Heart left ventricle (tissue), 7 donors: Measurements from ENCODE around the genes FAM200B, QDPR and FAM184B.

DNA sequence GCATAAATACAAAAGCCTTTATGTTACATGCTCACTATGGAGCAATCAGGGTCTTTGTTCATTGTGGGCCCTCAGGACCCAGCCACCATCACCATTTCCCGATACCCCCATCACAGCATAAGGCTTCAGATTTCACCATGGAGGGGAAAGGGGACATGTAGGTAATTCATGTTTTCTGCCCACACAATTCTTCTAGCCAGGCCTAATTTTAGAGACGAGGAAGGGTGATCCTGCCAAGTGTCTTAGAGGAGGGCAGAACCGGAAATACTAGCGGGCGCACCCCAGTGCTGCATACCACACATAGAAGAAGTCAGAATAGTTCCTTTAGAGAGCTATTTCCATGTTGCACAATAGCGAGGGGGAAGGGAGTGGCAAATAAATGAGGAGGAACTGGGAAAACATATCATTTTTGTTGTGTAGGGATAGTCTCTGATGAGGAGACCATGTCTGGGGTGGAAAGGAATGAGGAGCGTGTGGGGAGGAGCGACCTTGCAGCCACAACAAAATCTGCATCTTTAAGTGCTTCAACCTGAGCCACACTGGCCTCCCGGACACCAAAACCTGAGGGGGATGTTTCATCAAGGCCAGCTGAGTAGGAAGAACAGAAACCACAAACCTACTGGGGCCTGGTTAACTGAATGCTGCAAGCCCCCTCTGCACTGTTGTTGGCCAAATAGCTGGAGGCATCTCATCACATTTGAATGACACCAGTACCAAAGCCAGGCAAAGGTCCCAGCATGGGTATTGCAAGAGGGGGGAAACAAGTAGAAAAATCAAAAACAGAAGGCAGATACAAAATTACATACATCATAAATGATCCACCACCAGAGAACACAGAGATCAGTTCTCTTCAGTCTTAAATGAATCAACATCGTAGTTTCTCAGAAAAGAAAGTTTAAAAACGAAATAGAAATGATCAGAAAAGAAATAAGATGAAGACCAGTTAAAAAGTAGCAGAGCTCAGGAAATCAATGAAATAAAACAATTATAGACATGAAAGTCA is 26.7 kb upstream of the C1QTNF7 start:
- PRO-cap, 6 experiments, result no peak in any of the 6 experiments
- RAMPAGE, long total RNA, 2 experiments, result no peak in any of the 2 experiments
- RRBS, result no CpG with 5 or more reads among the region's 11 CpGs

DNA sequence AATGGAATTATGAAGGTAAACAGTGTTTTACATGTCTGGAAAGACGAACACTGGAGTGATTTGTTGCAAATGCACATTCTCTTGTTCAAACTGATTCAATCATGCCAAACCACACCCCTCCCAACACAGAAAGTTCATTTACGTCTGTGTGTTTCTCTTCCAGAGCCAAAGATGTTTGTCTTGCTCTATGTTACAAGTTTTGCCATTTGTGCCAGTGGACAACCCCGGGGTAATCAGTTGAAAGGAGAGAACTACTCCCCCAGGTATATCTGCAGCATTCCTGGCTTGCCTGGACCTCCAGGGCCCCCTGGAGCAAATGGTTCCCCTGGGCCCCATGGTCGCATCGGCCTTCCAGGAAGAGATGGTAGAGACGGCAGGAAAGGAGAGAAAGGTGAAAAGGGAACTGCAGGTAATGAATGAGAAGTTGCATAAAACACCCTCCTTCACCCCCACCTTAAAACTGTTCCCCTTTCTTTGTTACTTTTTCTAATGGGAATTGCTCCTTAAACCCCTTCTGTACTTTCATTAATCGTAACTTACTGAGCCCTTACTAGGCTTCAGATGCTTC is 7.8 kb downstream of the C1QTNF7 start:
- PRO-cap, 6 experiments, result no peak in any of the 6 experiments
- RAMPAGE, long total RNA, 2 experiments, result no peak in any of the 2 experiments
- RRBS, result no CpG with 5 or more reads among the region's 7 CpGs

DNA sequence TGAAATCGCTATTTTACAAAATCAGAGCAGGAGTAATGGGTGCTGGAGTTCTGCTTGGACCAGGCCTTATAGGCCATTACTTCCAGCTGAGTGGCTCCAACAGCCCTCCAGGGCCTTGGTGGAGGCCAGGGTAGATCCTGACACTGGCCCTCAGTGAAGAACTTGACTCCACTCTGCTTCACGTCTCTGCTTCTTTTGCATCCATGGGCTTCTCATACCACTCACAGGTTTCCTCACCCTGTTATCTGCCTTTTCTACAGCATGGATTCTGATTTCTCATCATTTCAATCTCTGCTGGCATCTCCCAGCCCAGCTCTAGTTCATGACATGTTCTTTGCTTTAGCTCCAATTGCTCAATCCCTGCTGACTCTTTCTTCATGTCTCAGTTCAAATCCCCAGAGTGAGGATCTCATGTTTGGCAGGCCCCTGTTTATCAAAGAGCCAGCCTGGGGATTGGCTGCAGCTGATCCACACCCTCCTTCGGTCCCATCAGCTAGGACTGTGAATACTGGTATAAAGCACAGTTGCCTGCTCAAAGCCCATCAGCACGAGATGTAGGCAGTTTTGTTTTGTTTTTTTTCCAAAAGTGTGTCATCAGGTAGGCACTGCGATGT is 14.5 kb upstream of the CC2D2A start:
- PRO-cap, 6 experiments, result peak in 1 of 6 experiments; most common plus-strand start position 521 of the sequence (in 1); most common minus-strand start position 351 of the sequence (in 1)
- RAMPAGE, long total RNA, 2 experiments, result no peak in any of the 2 experiments
- RRBS, result no CpG with 5 or more reads among the region's 5 CpGs

GRCh38 chr4:15680968-15681912 is at the start of gene FAM200B:
Gene FAM200B, plus strand, starts transcription at chr4:15681827.
- PRO-cap, 6 experiments, result peak in 6 of 6 experiments; most common plus-strand start chr4:15681654 (in 2); most common minus-strand start chr4:15681476 (in 2)
- RAMPAGE, long total RNA, 2 experiments, result start-site peak on the plus strand in 2 of 2 experiments, at chr4:15681654-15681854 at its widest, 424 to 836 reads per replicate
- RRBS, result 2% methylated on average over 15 of the region's 58 CpGs

GRCh38 chr4:15682389-15682612 is 674 bp downstream of the FAM200B start:
- PRO-cap, 6 experiments, result no peak in any of the 6 experiments
- RAMPAGE, long total RNA, 2 experiments, result no peak in any of the 2 experiments
- RRBS, result no CpG with 5 or more reads among the region's 1 CpG

DNA sequence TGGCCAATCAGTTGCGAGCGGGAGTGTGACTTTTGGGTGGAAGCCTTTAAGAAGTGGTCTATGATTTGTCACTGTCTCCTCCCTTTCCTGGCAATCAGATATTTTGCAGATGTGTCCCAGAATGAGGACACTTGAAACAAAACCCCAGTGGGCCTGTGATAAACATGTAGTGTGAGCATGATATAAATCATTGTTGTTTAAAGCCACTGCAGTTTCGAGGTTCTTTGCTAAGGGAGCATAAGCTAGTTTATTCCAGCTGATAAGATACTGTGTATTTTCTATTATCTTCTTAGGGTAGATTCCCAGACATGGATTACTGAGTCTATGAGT is 11.9 kb downstream of the BST1 start:
- PRO-cap, 6 experiments, result peak in 2 of 6 experiments; most common plus-strand start position 211 of the sequence (in 2)
- RAMPAGE, long total RNA, 2 experiments, result no peak in any of the 2 experiments
- RRBS, result no CpG with 5 or more reads among the region's 3 CpGs

DNA sequence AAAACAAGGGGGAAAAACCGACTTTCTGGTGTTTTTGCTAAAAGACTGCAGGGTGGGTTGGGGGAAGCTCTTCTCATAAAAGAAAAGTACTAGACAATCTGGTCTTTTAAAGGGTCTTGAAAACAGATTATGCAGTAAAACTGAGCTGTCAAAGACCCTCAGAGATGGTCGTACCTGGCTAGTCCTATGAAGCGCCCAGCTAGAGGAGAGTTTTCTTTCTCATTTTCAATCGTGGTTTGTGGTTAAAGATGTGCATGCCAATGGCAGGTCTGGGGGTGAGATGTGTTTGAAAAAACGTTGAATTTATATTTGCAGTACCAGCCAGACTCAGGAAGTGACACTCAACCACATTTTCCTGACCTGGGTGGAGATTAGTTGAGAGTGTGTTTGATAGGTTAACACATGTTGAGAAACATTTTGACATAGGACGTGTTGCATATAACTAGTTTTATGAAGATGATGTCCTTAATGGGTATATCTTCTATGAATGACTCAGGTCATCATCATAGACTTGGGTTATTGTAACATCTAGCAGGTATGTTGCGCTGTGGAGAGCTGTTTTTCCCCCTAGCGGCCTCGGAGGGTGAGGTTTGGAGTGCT is 21.9 kb upstream of the CD38 start:
- PRO-cap, 6 experiments, result no peak in any of the 6 experiments
- RAMPAGE, long total RNA, 2 experiments, result no peak in any of the 2 experiments
- RRBS, result no CpG with 5 or more reads among the region's 9 CpGs

DNA sequence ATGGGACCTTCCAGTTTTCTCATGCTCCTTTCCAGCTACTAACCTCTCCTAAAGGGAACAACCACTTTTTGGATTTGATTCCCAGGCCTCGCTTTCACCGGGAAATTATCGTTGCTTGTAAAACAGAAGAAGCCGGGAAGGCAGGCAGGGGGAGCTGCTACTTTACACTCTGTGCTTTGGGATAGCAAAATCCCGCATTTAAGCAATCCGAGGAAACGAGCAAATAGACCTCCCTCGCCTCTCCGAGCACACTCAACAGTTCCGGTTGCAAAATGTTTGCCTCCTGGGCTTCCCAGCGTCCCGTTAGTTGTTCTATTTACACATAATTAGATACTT is 1.2 kb downstream of the CD38 start:
- PRO-cap, 6 experiments, result peak in 4 of 6 experiments; most common plus-strand start position 249 of the sequence (in 2); most common minus-strand start position 173 of the sequence (in 4)
- RAMPAGE, long total RNA, 2 experiments, result no peak in any of the 2 experiments
- RRBS, result under 1% methylated on average over 6 of the region's 12 CpGs

GRCh38 chr4:15833579-15834388 is 55.7 kb downstream of the CD38 start:
- PRO-cap, 6 experiments, result peak in 1 of 6 experiments; most common plus-strand start chr4:15834133 (in 1); most common minus-strand start chr4:15833919 (in 1)
- RAMPAGE, long total RNA, 2 experiments, result no peak in any of the 2 experiments
- RRBS, result no CpG with 5 or more reads among the region's 4 CpGs

DNA sequence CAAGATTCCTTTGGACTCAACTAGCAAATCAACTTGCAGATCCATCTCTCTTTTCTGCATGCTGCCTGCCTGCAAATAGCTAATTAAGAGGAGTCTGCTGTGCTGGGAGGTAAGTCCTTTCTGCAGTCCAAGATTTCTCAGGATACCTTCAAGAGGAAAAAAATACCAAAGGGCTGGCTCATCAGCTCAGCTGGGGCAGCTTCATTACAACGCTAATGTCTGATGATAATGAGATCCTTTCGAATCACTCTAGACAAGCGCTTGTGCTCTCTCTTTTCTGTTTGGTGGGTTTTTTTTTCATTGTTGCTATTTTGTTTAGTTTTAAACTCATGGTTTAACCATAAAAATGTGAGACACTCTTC is 50.9 kb downstream of the PROM1 start:
- PRO-cap, 6 experiments, result no peak in any of the 6 experiments
- RAMPAGE, long total RNA, 2 experiments, result no peak in any of the 2 experiments
- RRBS, result no CpG with 5 or more reads among the region's 3 CpGs

- PRO-cap, 6 experiments, result peak in 1 of 6 experiments; most common minus-strand start chr4:17128410 (in 1)
- RAMPAGE, long total RNA, 2 experiments, result no peak in any of the 2 experiments
- RRBS, result no CpG with 5 or more reads among the region's 2 CpGs
These were observed 229.8 kb upstream of the LDB2 start for GRCh38 chr4:17128341-17128540.

GRCh38 chr4:17276775-17277211 is 235.1 kb downstream of the QDPR start:
- PRO-cap, 6 experiments, result no peak in any of the 6 experiments
- RAMPAGE, long total RNA, 2 experiments, result no peak in any of the 2 experiments
- RRBS, result no CpG with 5 or more reads among the region's 6 CpGs

GRCh38 chr4:17492148-17492543 is 19.7 kb downstream of the QDPR start:
- PRO-cap, 6 experiments, result no peak in any of the 6 experiments
- RAMPAGE, long total RNA, 2 experiments, result no peak in any of the 2 experiments
- RRBS, result no CpG with 5 or more reads among the region's 13 CpGs

DNA sequence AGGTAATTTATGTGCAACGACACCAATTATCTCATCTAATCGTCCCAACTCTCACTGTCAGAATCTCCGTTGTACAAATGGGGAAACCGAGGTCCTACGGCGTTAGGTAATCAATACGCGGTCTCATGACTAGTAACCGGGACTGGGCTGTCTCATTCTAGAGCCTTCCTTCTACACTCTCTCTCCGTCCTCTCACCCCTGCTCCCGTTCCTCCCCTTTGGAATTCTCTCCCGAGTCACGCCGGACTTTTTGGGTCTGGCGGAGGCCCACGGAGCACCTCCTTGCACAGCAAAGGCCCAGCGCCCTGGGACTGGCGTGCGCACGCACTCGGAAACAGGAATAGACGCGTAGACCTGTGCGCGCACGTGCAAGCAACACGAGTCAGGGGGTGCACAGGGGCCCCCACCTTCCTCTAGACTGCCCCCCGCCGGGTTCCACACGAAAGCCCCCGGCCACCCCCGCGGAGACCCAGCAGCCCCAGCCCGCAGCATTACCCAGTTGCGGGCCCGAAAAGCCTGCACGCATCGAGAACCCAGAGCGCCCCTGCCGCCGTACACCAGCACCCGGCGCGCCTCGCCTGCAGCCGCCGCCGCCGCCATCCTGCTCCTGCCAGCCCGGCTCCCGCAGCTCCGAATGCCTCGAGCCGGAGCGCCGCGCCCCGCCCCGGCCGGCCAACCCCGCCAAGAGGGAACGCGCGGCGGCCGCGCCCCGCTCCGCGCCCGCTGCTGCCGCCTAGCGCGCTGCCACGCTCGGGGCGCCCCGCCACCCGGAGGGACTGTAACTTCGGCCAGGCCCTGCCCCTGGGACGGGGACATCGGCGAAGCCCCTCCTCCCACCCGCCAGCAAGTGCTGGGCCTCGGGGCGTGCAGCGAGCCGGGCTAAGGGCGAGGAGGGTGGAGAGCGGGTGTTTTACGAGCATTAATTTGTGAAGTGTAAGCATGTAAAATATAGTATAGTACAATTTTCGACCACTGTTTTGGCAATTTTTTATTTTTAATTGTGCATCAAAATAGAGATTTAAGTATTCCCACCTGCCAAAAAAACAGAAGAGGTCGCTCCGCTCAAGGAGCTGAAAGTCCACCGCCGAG is at the start of gene QDPR:
Gene QDPR (minus strand): TSS at position 635 of the 1,088 bp plus-strand sequence.
- PRO-cap, 6 experiments, result peak in 6 of 6 experiments; most common plus-strand start position 839 of the sequence (in 5); most common minus-strand start position 635 of the sequence (in 6)
- RAMPAGE, long total RNA, 2 experiments, result no peak in any of the 2 experiments
- RRBS, result 1% methylated on average over 32 of the region's 96 CpGs

GRCh38 chr4:17535917-17536276 is 20.9 kb downstream of the CLRN2 start:
- PRO-cap, 6 experiments, result no peak in any of the 6 experiments
- RAMPAGE, long total RNA, 2 experiments, result no peak in any of the 2 experiments
- RRBS, result no CpG with 5 or more reads among the region's 3 CpGs

DNA sequence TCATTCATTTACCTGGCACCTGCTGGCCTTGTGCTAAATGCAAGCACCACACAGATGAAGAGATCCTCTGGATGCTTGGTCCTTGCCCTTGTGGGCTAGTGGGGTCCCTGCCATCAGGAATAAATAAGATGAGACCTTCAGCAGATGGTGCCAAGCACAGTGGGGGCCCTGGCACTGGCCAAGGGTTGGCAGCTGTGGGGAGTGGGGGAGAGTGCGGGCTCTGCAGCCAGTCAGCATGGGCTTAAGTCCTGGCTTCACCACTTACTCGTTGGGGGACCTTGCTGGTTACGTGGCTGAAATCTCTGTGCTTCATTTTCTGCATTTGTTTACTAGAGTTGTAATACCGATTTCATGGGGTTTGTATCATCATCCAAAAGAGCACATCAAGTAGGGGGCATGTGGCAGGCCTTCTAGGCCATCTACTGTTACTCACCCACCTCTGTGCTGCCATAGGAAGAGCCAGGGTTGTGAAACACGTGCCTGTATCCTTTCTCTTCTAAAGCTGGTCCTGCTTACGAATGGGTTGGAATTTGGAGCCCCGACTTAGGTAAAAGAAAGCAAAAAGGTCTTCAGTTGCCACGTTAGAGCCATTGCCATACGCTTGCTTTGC is 7.1 kb downstream of the LAP3 start:
- PRO-cap, 6 experiments, result no peak in any of the 6 experiments
- RAMPAGE, long total RNA, 2 experiments, result no peak in any of the 2 experiments
- RRBS, result no CpG with 5 or more reads among the region's 9 CpGs

GRCh38 chr4:17780394-17781025 is 911 bp downstream of the FAM184B start:
- PRO-cap, 6 experiments, result no peak in any of the 6 experiments
- RAMPAGE, long total RNA, 2 experiments, result no peak in any of the 2 experiments
- RRBS, result no CpG with 5 or more reads among the region's 9 CpGs

DNA sequence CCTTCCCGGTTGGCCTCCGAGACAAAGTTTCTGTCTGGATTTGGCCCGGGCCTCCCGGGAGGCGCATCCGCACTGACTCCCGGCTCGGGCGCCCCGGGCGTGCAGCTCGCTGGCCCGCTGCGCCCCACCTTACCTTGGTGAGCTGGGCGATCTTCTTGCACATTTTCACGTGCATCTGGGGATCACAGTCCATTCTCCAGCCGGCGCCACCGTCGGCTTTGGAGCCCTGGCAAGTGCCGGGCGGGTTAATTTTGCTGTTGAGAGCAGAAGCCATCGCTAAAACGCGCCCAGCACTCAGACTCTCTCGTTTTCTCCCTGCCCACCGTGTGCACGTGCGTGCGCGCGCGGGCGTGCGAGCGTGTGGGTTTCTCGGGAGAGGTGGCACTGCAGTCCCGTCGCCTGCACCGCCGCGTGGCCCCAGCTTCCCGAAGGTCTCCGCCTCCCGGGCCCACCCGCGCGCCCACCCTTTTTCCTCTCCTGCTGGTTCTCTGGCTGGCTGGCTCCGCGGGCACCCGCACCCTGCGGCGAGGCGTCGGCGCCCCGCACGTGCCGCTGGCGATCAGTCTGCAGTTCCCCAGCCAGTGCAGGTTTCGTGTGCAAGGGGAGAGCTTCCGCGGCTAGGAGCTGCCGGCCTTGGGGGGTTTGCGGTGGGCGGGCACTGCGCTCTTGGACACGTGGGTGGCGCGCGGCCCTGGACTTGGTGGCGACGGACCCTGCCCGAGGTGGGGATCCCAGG is at the start of gene FAM184B:
Gene FAM184B (minus strand): TSS at position 596 of the 736 bp plus-strand sequence.
- PRO-cap, 6 experiments, result no peak in any of the 6 experiments
- RAMPAGE, long total RNA, 2 experiments, result no peak in any of the 2 experiments
- RRBS, result 3% methylated on average over 13 of the region's 74 CpGs

DNA sequence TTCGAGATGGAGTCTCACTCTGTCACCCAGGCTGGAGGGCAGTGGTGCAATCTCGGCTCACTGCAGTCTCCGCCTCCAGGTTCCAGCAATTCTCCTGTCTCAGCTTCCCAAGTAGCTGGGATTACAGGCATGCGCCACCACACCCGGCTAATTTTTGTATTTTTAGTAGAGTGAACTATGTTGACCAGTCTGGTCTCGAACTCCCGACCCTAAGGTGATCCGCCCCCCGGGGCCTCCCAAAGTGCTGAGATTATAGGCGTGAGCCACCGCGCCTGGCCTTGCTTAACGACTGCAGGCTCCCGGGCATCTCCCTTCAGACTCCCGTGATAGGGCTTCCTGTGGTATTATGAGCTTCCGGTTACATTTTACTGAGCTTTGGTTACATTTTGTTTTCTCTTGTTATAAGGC is 795.9 kb upstream of the SLIT2 start:
- PRO-cap, 6 experiments, result no peak in any of the 6 experiments
- RAMPAGE, long total RNA, 2 experiments, result no peak in any of the 2 experiments
- RRBS, result 92% methylated on average over 11 of the region's 16 CpGs

- PRO-cap, 6 experiments, result no peak in any of the 6 experiments
- RAMPAGE, long total RNA, 2 experiments, result no peak in any of the 2 experiments
- RRBS, result no CpG with 5 or more reads among the region's 2 CpGs
These were observed 141.5 kb upstream of the SLIT2 start for GRCh38 chr4:20110182-20110613.